Suprapubic skin (tissue), 4 donors: ENCODE measurements around a stretch of chr7.

GRCh38 chr7:128323393-128323836 lies 20.3 kb downstream of the RBM28 start:
- PRO-cap, result no peak
- RAMPAGE, long total RNA, 4 experiments, result no peak in any of the 4 experiments

DNA sequence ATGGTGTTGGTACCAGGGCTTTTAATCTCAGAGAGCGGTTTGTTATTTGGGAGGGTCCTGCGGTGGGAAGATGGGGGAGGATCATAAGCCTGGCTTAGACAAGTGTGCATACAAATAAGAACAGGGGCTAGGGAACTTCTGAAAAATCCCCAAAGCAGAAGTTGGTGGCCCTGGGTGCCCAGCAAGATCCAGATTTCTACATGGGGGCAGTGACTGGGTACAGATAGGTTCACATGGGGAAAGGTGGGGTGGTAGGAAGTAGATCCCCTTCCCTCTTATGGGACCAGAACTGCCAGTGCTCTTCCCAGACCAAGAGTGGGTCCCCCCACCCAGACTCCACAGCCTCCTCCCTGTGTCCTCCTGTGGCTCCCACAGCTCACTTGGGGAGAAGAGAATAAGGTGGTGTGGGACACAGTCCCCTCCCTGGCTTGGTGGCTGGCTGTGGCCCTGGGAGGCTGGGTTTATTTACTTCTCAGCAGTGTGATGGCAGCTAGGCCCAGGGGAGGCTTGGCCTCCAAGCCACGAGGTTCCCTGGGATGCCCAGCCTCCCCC lies 2.9 kb downstream of the IMPDH1 start:
- PRO-cap, result no peak
- RAMPAGE, long total RNA, 4 experiments, result no peak in any of the 4 experiments

GRCh38 chr7:128477183-128477702 lies 695 bp downstream of the METTL2B start:
- PRO-cap, result no peak
- RAMPAGE, long total RNA, 4 experiments, result no peak in any of the 4 experiments

GRCh38 chr7:128579668-128580280 lies 92.3 kb upstream of the GARIN1A start:
- PRO-cap, result no peak
- RAMPAGE, long total RNA, 4 experiments, result no peak in any of the 4 experiments

DNA sequence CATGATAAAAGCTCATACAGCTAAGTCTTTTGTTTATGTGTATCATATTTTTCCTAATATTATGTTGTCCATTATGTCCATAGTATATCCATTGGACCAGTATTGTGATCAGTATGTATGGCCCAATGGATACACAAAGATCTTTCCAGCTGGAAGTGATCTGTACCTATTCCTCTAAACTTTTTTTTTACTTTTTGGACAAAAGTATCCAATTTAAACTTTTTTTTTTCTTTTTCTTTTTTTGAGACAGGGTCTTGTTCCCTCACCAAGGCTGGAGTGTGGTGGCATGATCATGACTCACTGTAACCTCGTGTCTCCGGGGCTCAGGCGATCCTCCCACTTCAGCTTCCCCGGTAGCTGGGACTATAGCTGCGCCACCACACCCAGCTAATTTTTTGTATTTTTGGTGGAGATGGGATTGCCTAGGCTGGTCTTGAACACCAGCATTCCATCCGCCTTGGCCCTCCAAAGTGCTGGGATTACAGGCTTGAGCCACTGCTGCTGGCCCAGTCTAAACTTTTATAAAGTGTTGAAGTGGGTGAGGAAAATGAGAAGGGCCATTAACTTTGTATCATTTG lies 4.2 kb downstream of the CALU start:
- PRO-cap, result no peak
- RAMPAGE, long total RNA, 4 experiments, result no peak in any of the 4 experiments

DNA sequence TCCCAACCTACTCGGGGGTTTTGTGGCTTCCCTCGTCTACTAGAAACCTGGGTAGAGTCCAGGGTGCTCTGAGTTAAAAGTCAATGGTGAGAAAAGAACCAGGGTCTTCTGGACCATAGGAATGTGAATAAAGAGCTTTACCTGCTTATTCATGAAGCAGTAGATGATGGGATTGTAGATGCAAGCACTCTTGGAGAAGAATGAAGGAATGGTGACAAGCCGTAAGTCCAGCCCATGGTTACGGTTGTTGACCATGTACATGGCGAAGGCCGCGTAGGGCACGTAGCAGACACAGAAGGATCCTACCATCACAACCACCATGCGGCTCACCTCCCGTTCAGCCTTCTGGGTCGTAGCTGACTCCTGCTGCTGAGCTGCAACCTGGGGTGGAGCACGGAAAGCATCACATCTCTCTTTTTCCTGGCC lies 2.1 kb downstream of the OPN1SW start:
- PRO-cap, result no peak
- RAMPAGE, long total RNA, 4 experiments, result no peak in any of the 4 experiments

DNA sequence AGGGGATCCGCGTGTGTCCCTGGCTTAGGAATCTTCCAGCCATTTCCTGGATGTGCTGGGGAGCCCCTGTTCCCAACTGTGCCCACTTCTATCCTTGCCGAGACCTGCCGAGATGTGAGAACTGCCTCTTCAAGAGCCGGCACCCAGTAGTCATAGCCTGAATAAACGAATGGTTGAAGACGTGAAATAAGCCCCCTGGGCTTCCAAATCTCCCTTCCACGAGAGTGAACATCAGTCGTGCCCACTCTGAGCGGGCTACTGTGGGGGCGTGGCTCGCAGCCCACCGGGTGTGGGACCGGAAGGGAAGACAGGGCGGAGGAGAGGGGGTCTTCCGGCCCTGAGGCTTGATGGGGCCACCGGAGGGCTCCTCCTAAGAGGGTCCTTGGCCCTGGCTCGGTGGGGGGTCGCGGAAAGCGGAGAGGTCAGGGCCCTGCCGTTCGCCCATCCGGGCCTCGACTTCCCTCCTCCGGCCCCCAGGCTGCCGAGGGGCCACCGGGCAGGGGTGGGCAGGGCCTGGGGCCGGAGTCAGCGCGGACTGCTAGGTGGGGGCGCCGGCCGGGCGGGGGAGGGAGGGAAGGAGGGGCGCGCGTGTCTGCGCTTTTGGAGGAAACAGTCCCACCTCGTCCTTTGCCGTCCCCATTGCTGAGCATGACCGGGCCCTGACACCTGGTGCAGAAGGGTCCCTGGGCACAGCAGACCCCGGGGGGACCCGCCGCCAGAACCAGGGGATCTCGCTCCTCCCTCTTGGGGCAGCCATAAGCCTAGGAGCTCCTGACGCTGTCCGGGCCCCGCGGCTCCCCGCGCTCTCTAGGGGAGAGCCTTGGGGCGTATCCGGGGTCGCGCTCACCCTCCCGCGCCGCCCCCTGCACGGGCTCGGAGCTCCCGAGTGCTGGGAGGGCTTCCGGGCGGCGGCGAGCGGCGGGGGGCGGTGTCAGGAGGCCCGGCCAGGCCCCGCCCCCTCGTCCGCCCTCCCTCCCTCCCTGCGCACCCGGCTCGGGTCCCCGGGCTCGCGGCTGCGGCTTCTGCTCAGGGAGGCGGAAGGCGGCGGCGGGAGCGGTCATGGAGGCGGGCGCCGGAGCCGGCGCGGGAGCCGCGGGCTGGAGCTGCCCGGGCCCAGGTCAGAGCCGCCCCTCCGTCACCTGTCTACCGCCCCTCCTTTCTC lies 952 bp upstream of the CCDC136 start:
- PRO-cap, result bidirectional peak, plus-strand start at position 1,029 of the sequence, minus-strand start at position 809 of the sequence
- RAMPAGE, long total RNA, 4 experiments, result start-site peak on the plus strand in 1 of 4 experiments, centred at position 1,031 of the sequence, 9 reads per replicate

DNA sequence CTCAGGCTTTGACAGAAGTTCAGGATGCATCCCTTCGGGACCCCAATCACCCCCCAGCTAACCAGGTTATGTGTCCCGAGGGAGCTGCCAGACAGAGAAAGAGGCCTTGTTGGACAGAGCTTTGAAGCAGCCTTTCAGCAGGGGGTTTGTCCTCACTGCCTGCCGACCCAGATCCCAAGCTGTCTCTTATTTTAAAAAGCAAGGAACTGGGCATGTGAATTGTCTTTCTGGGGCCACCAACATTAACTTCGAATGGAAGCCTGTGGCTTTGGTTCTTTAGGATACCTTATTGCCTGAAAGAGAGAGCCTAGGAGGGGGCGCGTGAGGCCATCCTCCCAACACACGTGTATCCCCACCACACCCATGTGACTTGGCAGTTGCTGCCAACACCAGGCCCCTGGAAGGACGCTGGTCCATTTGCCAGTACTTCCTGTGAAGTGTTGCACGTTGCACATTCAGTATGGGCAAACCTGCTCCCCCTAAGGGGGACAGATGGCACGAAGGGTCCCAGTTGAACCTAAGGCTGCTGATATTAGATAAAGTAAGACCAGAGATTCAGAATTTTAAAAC lies 905 bp downstream of the CCDC136 start:
- PRO-cap, result no peak
- RAMPAGE, long total RNA, 4 experiments, result no peak in any of the 4 experiments

GRCh38 chr7:128829851-128830262 lies 349 bp upstream of the FLNC start:
- PRO-cap, result no peak
- RAMPAGE, long total RNA, 4 experiments, result no peak in any of the 4 experiments

DNA sequence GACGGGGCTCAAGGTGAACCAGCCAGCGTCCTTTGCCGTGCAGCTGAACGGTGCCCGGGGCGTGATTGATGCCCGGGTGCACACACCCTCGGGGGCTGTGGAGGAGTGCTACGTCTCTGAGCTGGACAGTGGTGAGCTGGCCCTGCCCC lies 6.3 kb upstream of the ATP6V1F start:
- PRO-cap, result no peak
- RAMPAGE, long total RNA, 4 experiments, result no peak in any of the 4 experiments

DNA sequence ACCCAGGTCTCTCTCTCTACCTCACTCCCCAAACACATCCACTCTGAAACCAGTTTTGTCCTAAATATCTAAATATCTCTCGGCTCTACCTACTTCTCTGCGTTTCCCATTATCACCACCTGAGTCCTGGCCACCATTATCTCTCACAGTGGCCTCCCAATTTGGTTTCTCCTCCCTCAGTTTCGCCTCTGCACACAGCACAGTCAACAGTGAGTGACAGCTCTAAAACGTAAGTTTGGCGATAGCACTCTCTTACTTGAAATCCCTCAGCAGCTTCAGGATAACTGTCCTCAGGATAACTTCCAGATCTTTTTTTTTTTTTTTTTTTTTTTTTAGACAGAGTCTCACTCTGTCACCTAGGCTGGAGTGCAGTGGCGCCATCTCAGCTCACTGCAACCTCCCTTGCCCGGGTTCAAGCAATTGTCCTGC lies 1.6 kb upstream of the ATP6V1F start:
- PRO-cap, result no peak
- RAMPAGE, long total RNA, 4 experiments, result no peak in any of the 4 experiments

- PRO-cap, result no peak
- RAMPAGE, long total RNA, 4 experiments, result no peak in any of the 4 experiments
Observed at GRCh38 chr7:128902845-128903675, 7.4 kb downstream of the KCP start.

GRCh38 chr7:128933566-128933973 lies 4.2 kb upstream of the IRF5 start:
- PRO-cap, result no peak
- RAMPAGE, long total RNA, 4 experiments, result no peak in any of the 4 experiments

GRCh38 chr7:129000749-129001397 lies 54.0 kb downstream of the TNPO3 start:
- PRO-cap, result no peak
- RAMPAGE, long total RNA, 4 experiments, result no peak in any of the 4 experiments

- PRO-cap, result no peak
- RAMPAGE, long total RNA, 4 experiments, result start-site peak on the plus strand in 1 of 4 experiments, at chr7:129310876-129310929 at its widest, 32 reads per replicate
Observed at GRCh38 chr7:129310574-129311216, 85.9 kb downstream of the AHCYL2 start.

- PRO-cap, result no peak
- RAMPAGE, long total RNA, 4 experiments, result no peak in any of the 4 experiments
Observed at GRCh38 chr7:129377437-129377658, 56.9 kb upstream of the STRIP2 start.

- PRO-cap, result no peak
- RAMPAGE, long total RNA, 4 experiments, result start-site peak on the plus strand in 1 of 4 experiments, at chr7:129388839-129388862 at its widest, 53 reads per replicate
Observed at GRCh38 chr7:129388648-129389612, 45.3 kb upstream of the STRIP2 start.

DNA sequence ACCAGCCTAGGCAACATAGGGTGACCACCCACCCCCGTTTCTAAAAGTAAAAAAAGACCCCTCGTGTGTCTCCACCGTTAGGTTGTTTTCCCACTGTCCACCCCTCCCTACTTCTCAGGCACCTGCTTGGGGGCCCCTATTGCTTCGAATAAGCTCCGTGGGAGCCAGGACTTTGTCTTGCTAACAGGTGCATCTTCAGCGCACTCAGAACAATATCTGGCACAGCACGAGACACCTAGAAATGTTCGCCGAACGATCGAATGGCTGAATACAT lies 636 bp upstream of the NRF1 start:
- PRO-cap, result no peak
- RAMPAGE, long total RNA, 4 experiments, result no peak in any of the 4 experiments

DNA sequence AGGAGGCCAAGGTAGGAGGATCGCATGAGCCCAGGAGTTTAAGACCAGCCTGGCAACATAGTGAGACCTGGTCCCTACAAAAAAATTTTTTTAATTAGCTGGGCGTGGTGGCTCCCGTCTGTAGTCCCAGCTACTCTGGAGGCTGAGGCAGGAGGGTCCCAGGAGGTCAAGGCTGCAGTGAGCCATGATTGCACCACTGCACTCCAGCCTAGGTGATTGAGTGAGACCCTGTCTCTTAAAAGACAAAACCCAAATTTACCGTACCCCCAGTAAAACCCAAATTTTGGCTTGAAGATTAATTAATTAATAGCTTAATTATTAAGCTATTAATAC lies 28.7 kb downstream of the NRF1 start:
- PRO-cap, result no peak
- RAMPAGE, long total RNA, 4 experiments, result no peak in any of the 4 experiments

DNA sequence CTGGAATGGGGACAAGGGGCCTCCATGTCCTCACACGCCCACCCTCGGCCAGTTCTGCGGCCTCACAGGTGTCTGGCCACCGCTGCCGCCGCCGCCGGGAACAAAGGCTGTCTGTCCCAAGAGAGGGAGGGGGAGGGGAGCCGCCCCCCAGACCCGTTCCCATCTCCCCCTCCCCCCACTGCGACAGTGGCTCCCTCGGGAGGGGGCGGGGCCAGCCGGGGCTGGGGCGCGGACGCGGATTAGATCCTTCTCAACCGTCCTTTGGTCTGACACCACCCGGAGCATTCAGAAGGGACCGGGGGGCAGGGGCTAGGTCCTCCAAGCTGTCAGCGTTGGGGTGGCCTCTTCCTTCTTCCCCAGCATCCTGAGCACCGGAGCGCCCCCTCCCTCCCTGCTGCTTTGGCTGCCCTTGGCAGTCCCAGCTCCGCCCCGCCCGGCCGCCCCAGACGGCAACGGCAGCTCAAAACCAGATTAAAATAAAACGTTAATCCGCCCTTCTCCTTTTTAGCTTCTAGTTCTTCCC lies 169.3 kb downstream of the NRF1 start:
- PRO-cap, result no peak
- RAMPAGE, long total RNA, 4 experiments, result no peak in any of the 4 experiments